Hematopoietic multipotent progenitor cell (in vitro differentiated cells): Measurements from ENCODE around the genes TM7SF3, MED21 and PPFIBP1.

DNA sequence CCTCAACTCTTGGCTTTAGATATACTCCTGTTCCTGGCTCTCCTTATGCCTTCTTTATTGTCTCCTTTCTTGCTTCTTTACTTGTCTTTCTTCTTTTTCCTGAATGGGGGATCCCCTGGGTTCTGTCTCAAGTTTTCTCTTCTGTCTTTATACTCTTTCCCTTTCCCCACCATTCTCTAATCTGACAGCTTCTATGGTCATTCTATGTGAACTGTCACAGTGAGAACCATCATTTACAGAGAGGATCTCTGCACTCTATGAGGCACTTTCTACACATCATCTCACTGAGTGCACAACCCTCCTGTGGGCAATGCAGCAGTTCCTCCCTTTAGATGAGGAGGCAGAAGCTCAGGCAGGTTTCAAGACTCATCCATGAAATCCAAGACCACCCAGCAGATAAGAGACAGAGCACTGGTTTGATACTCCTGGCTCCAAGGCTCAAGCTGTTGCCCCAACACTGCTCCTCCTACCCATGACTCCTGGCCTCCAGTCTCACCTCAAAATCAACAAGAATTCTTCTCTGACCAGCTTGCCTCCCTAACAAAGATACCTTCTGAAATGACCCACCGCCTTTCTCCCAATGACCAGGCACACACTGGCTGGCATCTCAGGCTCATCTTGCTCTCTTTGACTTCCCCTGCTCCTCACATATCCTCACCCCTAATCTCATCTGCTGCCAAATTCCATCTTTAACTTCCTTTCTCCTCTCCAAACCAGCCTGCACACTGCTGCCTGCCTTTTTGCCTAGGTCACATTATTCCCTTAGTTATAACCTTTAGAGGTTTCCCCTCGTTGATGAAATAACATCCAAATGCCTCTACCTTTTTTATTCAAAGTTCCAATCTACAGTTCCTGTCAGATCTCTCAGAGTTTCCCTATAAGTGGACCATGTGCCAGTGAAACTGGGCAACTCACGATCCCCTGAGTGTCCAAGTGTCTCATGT, 189.7 kb downstream of the SSPN start:
- CAGE, long polyA plus RNA, result no peak

- CAGE, long polyA plus RNA, result no peak
Measured at GRCh38 chr12:26643783-26644432, 189.1 kb downstream of the ITPR2 start.

DNA sequence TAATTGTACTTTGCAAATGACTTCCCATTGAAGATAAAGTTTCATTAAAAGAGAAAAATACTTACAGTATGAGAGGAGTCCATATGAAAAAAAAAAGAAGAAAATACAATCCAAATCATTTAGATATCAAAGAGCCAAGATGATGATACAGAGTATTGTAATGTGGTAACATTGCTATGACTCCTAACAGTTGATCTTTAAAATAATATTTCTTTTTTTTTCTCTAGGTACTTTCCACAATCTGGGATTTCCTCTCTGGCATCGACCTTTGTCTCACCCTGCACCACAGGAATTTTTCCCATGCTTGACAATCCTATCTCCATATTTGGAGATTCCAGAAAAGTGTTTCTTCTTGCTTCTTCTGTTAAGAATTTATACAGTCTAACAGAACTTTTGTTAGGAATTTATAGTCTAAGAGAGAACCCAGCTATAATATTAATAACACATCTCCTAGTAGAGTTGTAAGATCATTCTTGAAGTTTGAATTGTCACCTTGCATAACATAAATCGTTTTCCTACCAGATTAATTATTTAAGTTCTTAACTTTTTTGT, 184.4 kb downstream of the ITPR2 start:
- CAGE, long polyA plus RNA, result no peak

DNA sequence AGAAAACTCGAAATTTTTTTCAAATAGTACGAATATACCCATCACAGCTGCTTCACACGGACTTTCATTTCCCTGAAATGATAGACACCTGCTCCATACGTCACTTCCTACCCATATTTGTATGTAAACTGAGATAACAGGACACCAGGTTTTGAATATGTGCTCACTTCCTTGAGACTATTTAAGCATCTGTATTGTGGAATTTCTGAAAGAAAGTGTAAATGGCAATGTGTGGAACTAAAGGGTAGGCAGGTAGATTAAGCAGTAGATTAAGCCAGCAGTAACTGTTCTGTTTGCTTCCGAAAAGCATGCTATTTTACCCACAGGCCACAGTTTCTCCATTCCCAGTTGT, 13.5 kb upstream of the ITPR2 start:
- CAGE, long polyA plus RNA, result no peak

DNA sequence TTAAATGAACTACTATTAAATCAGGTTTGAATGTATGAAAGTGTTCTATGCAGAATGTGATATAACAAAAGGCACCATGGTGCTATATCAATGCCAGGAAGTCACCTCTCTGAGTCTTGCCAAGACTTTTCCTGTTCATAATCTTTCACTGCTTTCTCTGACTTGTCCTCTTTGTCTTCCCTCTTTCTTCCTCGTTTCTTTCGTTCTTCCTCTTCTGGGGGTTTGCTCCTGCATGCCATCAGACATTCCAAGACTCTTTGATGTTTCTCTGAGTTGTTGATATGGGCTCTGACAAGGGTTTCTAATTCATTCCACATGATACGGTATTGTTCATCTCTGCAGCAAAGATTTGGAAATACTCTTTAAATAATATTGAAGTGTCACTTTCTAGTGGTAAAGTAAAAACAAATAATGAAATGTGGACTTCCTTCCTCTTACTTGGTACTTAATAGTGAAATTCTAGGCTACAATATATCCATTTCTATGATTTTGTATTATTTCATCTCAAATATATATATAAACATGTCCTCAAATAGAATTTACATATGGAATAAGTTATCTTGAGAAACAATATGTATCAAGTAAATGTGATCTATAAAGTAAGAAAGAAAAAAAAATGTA, 24.3 kb downstream of the INTS13 start:
- CAGE, long polyA plus RNA, result no peak

DNA sequence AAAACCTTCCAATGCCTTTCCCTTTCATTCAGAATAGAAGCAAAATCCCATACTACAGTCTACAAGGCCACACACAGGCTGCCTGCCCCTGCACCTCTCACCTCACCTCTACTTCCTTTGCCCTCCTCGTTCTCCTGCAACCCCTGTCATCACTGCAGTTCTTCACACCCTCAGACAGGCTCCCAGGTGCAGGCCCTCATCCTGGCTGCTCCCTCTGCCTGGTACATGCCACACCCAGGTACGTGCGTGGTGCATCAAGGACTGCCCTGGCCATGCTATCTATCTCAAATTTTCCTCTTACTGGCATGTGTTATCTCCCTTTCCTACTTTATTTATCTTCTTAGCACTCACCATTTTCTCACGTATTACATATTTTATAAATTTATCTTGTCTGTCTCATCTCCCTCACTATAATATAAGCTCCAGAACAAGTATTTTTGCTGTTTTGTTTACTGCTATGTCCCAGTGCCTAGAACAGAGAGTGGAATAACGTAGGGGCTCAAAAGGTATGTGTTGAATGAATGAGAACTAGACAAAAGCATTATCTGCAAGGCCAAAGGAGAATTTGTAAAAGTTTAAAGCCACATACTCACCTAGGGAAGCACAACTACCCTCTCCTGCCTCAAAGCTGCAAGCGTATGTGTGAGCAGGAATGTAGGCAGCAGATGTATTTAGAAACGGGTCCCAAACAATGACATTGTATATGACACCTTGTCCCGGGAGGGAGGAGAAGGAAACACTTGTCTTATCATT, 24.2 kb downstream of the TM7SF3 start:
- CAGE, long polyA plus RNA, result no peak

GRCh38 chr12:27013849-27014726, at the start of gene TM7SF3:
TSS of gene TM7SF3 (minus strand) at chr12:27014384.
- CAGE, long polyA plus RNA, result start-site peak on the minus strand at chr12:27014321-27014396, 243 reads

GRCh38 chr12:27022250-27023396, at the start of gene MED21:
TSS of gene MED21 (plus strand) at chr12:27022558.
- CAGE, long polyA plus RNA, result start-site peak on the plus strand at chr12:27022549-27022580, 282 reads

DNA sequence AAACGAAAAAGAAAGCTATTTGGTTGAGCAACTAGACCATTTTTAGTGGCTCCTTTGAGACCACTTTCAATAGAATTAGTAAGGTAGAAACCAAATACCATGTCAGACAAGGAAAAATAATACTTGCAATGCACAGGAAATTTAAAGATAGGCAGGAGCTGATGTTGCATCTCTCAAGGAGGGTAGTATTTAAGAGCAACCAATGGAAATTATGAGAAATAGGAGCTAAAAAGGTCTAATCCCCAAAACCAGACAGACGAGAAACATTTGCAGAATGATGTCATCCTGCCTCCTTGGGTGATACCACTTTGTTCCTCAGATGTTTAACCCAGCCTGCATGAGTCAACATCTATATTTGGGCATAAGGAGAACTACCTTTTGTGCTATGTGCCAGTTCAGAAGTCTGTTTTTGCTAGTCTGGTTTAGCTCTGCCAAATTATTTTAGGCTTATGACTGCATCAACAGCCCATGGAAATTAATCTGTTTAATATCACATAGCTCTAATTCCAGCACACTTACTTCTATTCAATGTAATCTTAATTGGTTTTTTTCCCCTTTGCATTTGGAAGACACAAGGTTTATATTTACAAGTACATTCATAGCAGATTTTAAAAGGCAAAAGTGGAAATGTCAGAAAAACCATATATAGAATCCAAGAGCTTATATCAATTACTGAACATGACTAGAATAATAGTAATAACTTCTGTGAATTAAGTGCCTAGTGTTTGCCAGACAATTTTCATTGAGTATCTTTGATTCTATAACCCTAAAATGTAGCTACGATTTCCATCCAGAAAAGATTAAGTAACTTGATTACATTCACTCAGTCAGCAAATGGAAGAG, 64.2 kb upstream of the STK38L start:
- CAGE, long polyA plus RNA, result no peak

GRCh38 chr12:27193550-27194581, 50.2 kb upstream of the STK38L start:
- CAGE, long polyA plus RNA, result no peak

DNA sequence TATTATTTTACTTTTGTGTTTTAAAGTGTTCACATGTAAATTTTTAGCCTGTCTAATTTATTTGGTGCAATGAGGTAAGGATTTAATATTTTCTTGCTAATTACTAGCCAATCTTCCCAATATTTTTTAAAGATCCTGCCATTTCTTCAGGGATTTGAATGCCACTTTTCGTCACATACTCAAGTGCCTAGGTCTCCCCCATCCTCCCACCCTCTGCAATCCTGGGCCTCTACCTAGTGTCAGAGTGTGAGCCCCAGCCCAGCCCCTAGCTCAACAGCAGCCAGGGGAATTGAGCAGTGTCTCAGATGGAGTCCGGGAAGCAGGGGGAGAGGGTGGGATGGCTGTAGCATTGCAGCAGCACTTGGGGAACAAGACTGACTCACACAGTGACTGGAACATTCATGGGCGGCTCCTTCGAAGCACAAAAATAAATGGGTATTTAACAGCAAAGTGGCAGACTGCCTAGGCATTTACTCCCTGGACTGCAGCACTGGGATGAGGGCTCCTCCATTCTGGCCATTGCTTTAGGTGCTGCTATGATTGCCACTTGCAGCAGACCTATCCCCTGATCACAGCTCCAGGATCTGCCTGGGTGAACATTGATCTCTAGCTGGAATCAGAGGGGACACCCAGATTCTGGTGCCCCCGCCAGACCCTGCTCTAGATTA, 46.1 kb upstream of the STK38L start:
- CAGE, long polyA plus RNA, result no peak

- CAGE, long polyA plus RNA, result no peak
Measured at GRCh38 chr12:27226336-27227068, 17.6 kb upstream of the STK38L start.

DNA sequence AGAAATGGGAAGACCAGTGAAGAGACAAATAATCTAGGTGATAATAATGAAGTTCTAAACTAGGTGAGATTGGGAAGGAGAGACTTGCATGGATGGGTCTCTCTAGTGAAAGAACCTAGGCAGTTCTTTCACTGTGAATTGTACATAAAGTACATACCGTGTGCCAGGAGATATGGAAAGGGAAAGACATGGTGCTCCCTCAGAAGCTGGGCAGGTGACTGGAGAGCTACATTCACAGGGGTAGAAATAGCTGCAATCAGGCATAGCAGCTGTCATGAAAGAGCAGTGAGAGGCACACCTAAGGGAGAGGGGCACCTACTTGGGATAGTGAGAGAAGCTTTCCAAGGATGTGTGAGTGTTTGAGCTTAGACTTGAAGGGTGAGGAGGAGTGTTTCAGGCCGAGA, 9.3 kb downstream of the STK38L start:
- CAGE, long polyA plus RNA, result no peak

DNA sequence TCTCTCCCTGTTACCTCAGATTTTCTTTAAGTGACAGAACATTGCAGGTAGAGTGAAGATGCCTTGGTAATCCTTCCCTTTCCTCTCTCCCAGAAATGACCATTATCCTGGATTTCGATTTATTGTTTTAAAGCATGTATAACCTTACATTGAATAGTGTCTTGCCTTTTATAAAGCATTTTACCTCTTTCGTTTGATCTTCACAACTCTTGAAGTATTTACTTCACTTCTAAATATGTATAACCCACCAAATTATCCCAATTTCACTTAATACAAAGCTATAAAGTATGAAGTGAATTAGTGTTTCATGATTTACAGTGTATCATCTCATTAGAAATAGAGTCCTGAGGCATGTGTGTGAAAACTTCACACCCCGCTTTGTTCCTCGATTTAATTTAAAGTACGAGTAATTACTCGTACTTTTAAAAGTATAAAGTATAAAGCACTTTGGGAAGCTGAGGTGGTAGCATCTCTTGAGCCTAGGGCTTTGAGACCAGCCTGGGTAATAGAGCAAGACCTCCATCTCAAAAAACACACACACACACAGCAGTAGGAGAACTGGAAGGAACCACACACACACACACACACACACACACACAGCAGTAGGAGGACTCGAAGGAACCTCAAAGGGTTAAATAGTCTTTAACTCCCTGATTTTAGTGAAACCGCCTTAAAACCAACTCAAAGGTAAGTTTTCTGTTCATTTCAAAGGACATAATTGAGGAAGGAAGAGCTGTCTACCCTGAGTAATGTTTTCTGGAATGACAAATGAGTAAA, 32.9 kb downstream of the STK38L start:
- CAGE, long polyA plus RNA, result no peak

GRCh38 chr12:27332399-27332619, 327 bp upstream of the BMAL2 start:
- CAGE, long polyA plus RNA, result no peak

DNA sequence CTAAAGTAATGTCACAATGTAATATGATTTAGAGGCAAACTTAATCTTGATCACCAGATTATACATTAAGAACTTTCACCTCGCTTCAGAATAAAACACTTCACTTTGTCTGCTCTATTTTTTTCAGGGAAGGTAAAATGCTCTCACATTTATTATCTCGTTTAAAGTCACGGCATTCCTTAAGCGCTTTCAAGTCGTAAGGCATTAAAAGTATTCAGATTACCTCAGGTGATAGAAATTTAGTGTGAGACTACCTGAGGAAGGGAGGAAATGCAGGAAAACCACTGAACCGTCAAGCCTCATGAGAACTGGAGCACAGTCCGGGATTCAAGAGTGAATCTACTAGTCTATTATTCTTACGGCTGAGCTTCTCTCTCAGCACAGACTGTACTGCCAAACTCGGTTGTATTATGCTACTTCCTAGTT, 8.4 kb upstream of the PPFIBP1 start:
- CAGE, long polyA plus RNA, result no peak

- CAGE, long polyA plus RNA, result start-site peak on the plus strand at chr12:27524170-27524190, 63 reads
Measured at GRCh38 chr12:27523903-27524782, at the start of gene PPFIBP1. TSS of gene PPFIBP1 (plus strand) at chr12:27524206.

DNA sequence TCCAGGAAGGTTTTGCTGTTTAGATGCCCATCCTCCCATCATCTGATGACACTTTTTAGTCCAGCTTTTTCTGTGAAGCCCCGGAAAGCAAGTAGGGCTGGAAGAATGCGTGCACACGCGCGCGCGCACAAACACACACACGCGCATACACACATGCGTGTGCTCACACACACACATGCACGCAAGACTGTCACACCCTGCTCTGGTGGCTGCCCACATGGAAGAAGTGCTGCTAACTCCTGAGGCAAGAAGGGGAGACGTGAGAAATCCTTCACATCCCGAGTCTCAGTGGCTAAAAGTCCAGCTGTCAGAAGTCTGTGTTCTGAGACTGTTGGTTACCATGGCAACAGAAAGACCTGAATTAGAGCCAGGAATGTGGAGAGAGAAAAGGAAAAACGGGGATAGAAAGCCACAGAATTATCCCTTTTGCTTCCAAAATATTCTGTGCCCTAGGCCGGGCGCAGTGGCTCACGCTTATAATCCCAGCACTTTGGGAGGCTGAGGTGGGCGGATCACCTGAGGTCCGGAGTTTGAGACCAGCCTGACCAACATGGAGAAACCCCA, 71.2 kb downstream of the PPFIBP1 start:
- CAGE, long polyA plus RNA, result no peak

GRCh38 chr12:27709825-27710619, 610 bp upstream of the MRPS35 start:
- CAGE, long polyA plus RNA, result no peak

DNA sequence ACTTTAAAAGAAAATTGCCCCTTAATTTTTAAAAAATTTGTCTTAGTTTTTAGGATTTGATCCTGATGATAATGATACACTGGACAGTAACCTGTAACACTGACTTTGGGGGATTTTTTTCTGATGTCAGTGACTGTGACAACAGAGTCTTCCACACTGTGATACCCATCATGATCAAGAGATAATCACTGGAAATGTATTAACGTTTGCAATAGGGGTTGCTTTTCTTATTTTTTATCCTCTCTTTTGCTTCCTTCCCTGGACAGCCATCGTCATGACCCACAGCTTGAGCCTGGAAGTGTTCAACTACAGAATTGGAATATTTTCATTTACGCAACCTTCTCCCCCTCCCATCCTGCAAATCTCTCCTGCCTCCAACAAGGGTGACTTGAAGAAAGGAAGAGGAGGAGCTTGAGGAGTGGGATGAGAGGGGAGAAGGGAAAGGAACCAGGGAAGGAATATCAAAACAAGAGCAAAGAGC, 1.5 kb upstream of the MANSC4 start:
- CAGE, long polyA plus RNA, result no peak